ENCODE measurements around a stretch of chr3.

- PRO-cap, result no peak
These were observed 50.2 kb downstream of the TGFBR2 start for GRCh38 chr3:30656548-30657149.

DNA sequence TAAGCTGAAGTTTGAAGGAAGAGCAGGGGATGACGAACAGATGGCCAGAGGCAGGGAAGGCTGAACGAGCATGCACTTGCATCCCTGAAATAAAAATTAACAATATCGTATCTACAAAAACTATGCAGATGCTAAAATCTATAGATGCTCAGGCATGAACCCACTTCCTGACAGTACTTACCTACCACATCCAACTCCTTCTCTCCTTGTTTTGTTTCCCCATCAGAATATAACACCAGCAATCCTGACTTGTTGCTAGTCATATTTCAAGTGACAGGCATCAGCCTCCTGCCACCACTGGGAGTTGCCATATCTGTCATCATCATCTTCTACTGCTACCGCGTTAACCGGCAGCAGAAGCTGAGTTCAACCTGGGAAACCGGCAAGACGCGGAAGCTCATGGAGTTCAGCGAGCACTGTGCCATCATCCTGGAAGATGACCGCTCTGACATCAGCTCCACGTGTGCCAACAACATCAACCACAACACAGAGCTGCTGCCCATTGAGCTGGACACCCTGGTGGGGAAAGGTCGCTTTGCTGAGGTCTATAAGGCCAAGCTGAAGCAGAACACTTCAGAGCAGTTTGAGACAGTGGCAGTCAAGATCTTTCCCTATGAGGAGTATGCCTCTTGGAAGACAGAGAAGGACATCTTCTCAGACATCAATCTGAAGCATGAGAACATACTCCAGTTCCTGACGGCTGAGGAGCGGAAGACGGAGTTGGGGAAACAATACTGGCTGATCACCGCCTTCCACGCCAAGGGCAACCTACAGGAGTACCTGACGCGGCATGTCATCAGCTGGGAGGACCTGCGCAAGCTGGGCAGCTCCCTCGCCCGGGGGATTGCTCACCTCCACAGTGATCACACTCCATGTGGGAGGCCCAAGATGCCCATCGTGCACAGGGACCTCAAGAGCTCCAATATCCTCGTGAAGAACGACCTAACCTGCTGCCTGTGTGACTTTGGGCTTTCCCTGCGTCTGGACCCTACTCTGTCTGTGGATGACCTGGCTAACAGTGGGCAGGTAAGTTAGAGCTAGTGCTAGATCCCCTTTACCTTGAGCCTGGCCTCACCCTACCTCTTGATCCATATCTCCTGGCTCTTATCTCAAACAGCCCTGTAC, 65.4 kb downstream of the TGFBR2 start:
- PRO-cap, result no peak

- PRO-cap, result unidirectional peak, plus-strand start at chr3:30696339
These were observed 89.8 kb downstream of the TGFBR2 start for GRCh38 chr3:30695979-30696755.

- PRO-cap, result no peak
These were observed 70.6 kb upstream of the STT3B start for GRCh38 chr3:31461975-31462728.

DNA sequence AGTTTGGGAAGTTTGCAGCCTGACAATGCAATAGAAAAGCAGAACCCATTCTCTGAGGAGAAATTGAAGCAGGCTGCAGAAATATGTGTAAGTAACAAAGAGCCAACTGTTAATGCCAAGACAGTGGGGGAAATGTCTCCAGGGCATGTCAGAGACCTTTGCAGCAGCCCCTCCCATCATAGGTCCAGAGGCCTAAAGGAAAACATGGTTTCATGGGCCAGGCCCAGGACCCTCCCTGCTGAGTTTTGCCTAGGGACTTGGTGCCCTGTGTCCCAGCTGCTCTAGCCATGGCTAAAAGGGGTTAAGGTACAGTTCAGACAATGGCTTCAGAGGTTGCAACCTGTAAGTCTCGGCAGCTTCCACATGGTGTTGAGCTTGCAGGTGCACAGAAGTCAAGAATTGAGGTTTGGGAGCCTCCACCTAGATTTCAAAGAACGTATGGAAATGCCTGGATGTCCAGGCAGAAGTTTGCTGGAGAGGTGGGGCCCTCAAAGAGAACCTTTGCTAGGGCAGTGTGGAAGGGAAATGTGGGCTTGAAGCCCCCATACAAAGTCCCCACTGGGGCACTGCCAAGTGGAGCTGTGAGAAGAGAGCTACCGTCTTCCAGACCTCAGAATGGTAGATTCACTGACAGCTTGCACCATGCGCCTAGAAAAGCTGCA, 73.6 kb downstream of the STT3B start:
- PRO-cap, result no peak

- PRO-cap, result no peak
These were observed 63.6 kb downstream of the OSBPL10 start for GRCh38 chr3:31917429-31917856.

GRCh38 chr3:31957137-31957619, 23.9 kb downstream of the OSBPL10 start:
- PRO-cap, result no peak

- PRO-cap, result no peak
These were observed 474 bp downstream of the GPD1L start for GRCh38 chr3:32106791-32107397.

GRCh38 chr3:32253290-32253489, 14.7 kb downstream of the CMTM8 start:
- PRO-cap, result no peak

- PRO-cap, result no peak
These were observed 44.8 kb downstream of the CMTM8 start for GRCh38 chr3:32283269-32283768.

DNA sequence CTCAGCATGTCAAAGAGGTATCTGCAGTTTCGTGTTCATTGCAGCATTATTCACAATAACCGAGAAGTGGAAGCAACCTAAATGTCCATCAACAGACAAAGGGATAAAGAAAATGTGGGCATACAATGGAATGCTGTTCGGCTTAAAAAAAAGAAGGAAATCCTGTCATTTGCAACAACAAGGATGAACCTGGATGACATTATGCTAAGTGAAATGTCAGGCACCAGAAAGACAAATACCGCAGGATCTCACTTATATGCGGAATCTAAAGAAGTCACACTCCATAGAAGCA, 11.6 kb upstream of the CMTM7 start:
- PRO-cap, result no peak

- PRO-cap, result no peak
These were observed 22.5 kb downstream of the CMTM7 start for GRCh38 chr3:32414112-32414533.

- PRO-cap, result no peak
These were observed 37.2 kb upstream of the TRIM71 start for GRCh38 chr3:32780378-32781197.

DNA sequence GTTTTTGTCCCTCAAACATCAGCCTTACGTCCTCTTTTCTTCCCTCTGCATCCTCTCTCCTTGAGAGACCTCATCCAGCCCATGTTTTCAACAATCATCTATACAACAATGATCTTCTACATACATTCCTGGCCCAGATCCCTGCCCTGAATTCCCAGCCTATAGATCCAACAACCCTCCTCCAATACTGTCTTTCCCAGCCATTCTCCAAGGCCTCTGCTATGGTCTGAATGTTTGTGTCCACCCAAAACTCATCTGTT, 60.6 kb downstream of the CCR4 start:
- PRO-cap, result no peak

DNA sequence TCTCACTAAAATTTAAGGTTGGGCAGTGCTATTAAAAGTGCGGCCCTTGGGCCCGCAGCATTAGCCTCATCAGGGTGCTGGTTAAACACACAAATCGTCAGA, 417 bp upstream of the CRTAP start:
- PRO-cap, result no peak

DNA sequence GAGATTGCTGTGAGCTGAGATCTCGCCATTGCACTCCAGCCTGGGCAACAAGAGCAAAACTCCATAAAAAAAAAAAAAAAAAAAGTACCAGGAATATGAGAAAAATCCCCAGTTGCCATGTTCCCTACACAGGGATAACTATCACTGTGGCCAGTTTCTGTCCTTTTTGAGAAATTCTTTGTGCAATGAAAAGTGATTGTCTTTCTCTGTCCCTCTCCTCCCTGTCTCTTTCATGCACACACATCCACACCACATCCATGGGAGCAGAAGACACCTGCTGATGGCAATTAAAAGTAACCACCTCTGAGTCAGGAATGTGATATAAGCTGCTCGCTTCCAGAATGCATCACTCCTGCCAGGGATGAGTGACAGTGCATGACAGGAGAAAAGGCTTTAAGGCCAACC, 59.7 kb downstream of the UBP1 start:
- PRO-cap, result no peak

GRCh38 chr3:33878300-33878808, 79.9 kb downstream of the PDCD6IP start:
- PRO-cap, result no peak

DNA sequence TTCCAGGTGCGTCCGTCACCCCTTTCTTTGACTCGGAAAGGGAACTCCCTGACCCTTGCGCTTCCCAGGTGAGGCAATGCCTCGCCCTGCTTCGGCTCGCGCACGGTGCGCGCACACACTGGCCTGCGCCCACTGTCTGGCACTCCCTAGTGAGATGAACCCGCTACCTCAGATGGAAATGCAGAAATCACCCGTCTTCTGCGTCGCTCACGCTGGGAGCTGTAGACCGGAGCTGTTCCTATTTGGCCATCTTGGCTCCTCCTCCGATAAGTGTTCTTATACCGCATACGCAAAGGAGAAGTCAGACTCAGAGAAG, 620.4 kb downstream of the PDCD6IP start:
- PRO-cap, result no peak

DNA sequence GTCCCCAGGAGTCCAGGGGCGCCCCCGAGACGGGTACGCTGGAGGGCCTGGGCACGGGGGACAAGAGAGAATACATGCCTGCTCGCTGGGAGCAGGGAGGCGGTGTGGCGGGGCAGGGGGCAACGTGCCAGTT, 460 bp upstream of the ARPP21 start:
- PRO-cap, result no peak

DNA sequence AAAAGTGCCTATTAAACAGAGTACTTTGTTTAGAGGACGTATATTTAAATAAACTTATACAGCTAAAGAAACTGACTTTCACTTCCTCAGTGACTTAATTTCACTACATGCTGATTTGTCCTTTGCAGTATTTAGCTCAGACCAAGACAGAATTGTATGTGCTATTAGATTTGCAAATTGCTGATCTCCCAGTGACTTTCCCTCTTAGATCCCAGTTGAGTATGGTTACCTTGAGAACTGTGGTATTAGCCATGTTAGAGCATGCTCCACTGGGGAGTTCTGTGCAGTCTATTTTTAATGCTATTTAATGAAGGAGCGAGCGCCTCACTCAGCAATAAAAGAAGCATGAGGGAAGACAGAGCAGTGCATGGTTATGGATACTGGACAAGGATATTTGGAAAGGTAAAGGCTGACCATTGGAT, 2.7 kb downstream of the ARPP21 start:
- PRO-cap, result no peak

Data from ureter (tissue), 1 donor.